Lung (tissue), 4 donors: Measurements from ENCODE around the genes OPALIN and FRAT1.

DNA sequence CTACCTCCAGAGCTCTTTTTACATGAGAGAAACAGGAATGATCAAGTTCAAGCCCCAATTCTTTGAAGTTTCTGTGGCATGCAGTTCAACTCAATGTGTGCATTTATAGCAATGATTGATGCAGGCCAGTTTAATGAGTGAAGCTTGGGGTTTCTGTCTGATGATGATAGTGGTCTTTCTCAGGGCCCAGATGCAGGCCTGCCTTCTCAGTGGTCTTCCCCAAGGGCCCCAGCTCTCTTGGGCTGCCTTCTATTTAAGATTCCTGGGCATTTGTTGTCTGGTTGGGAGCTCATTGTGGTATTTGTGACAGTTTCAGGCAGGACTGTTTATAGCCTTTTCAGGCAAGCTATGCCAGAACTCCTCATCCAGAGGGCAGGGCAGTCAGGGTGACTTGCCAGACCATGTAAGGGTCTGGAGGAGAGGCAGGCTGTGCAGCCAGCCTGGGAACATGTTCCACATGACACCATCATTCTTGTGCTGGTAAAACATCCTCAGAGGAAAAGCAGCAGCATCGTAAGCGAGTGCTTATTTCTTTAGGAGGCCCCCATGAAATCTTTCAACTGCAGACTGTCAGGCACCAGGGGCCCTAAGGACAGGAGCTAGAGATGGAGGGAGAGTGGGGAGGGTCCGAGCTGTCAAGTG is 43.9 kb upstream of the SORBS1 start:
- PRO-cap: no peak
- RAMPAGE, long total RNA: no peak
- RRBS: no CpG with 5 or more reads among the region's 3 CpGs

DNA sequence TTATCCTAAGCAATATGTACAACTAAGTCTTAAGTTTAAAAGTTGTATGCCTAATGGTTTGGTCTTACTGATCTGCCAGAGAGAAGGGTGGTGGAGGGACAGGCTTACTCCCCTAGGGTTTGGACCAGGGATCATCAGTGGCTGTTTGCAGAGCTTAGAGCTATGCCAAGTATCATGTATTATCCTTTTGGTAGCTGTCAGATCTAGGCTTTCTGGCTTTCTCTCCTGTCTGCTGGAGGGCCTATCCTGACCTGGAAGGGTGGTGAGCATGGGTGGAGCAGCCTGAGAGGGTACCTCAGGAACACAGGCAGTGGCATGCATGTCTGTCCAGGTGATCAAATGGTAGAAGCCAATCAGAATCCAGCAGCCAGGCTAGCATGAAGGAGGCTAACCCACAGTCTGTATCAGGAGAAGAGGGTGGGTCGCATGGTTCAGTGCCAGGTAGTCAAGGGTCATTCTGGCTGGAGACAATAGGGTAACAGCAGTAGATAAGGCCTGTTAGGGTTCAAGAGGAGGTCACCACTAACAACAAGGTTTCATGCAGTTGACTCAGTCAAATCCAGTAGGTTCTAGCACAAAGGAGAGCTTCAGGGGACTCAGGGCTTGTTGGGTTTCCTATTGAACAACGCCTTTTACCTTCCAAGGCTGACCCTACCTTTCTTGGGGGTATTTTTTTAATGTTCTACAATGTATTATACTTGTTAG is 10.4 kb downstream of the ALDH18A1 start:
- PRO-cap: no peak
- RAMPAGE, long total RNA: no peak
- RRBS: no CpG with 5 or more reads among the region's 2 CpGs

GRCh38 chr10:95837722-95838008 is 70.1 kb upstream of the CC2D2B start:
- PRO-cap: no peak
- RAMPAGE, long total RNA: no peak

- PRO-cap: no peak
- RAMPAGE, long total RNA: no peak
- RRBS: no CpG with 5 or more reads among the region's 2 CpGs
Observed at GRCh38 chr10:95874205-95875180, 33.3 kb upstream of the CC2D2B start.

- PRO-cap: no peak
- RAMPAGE, long total RNA: no peak
- RRBS: no CpG with 5 or more reads among the region's 19 CpGs
Observed at GRCh38 chr10:95906896-95907436, 809 bp upstream of the CC2D2B start.

- PRO-cap: no peak
- RAMPAGE, long total RNA: no peak
- RRBS: 1% methylated on average over 44 of the region's 72 CpGs
Observed at GRCh38 chr10:96043754-96044759, 674 bp downstream of the CCNJ start.

DNA sequence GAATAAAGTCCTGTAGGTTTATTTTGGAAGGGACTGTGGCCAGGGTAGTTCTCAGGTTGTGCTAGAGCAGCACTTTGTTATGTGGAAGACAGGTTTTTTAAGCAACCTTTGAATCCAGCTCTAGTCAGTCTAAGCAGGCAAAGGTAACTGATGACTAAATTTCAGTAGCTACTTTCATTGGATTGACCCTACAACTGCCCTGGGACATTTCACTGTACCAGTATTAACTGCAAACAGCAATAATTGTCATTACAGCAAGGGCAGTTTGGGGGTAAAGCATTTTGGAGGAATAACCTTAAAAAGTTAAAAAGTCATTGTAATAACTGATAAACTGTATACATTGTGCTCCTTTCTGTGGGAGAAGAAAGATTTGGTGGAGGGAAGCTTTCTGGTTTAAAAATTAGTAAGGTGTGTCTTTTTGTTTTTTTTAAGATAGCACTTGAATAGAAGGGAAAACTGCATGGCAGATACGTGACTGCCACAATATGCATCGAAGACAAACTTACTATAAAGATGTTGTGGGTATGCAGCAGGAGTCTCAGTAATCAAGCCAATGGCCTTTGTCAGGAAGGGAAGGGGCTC is 15.9 kb downstream of the CCNJ start:
- PRO-cap: no peak
- RAMPAGE, long total RNA: no peak
- RRBS: no CpG with 5 or more reads among the region's 2 CpGs

- PRO-cap: no peak
- RAMPAGE, long total RNA: no peak
- RRBS: no CpG with 5 or more reads among the region's 6 CpGs
Observed at GRCh38 chr10:96266126-96266889, 5.1 kb downstream of the BLNK start.

- PRO-cap: no peak
- RAMPAGE, long total RNA: no peak
- RRBS: no CpG with 5 or more reads among the region's 3 CpGs
Observed at GRCh38 chr10:96309654-96310439, 5.6 kb downstream of the DNTT start.

DNA sequence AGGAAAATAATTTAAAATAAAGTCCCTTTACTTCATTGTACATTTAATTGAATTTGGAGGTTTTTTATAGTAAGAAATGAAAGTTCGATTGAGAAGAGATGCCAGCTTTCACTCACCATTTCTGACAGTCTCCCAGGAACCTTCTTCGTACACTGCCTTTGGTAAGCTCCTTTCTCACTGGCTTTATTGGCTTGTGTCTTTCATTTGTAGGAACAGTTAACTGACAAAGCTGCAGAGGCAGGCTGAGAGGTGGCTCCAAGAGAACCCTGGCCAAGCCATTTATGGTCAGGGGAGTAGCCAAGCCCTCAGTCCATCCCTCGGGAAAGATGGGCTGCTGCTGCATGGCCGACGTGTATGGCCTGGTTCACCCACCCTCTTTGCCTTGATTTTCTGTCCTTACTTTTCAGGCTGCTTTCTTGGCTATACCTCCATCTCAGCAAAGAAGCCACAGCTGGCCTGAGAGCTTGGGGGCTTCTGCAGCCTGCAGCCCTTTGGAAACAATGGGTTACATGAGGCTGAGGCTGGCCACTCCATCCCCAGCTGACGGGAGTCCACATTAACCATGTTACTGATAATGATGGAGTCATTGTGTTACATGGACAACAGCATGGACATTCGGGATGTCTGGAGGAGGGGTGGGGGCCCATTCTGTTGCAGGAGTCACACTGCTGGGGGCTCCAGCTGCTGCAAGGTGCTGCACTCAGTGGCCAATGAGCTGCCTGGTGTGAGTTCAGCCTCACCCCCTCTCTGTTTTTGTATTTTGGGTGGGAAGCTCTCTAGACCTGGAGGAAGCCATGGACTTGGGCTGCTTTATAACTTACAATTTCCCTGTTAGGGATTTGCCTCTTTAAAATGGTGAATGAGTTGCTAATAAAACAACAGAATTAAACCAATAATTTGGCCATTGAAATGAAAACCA is at the start of gene OPALIN:
OPALIN (minus strand) TSS at position 225 of the 919 bp plus-strand sequence.
- PRO-cap: no peak
- RAMPAGE, long total RNA: no peak
- RRBS: no CpG with 5 or more reads among the region's 7 CpGs

- PRO-cap: no peak
- RAMPAGE, long total RNA: no peak
- RRBS: no CpG with 5 or more reads among the region's 3 CpGs
Observed at GRCh38 chr10:96508968-96509547, 4.7 kb downstream of the TLL2 start.

GRCh38 chr10:96551206-96551491 is 35.7 kb downstream of the TM9SF3 start:
- PRO-cap: no peak
- RAMPAGE, long total RNA: no peak
- RRBS: no CpG with 5 or more reads among the region's 1 CpG

- PRO-cap: no peak
- RAMPAGE, long total RNA: no peak
- RRBS: no CpG with 5 or more reads among the region's 4 CpGs
Observed at GRCh38 chr10:96577924-96578326, 8.9 kb downstream of the TM9SF3 start.

GRCh38 chr10:96585922-96586422 is 840 bp downstream of the TM9SF3 start:
- PRO-cap: bidirectional peak, plus-strand start at chr10:96586614, minus-strand start at chr10:96586394
- RAMPAGE, long total RNA: no peak
- RRBS: under 1% methylated on average over 4 of the region's 17 CpGs

GRCh38 chr10:96840966-96841351 is 8.9 kb downstream of the LCOR start:
- PRO-cap: no peak
- RAMPAGE, long total RNA: no peak
- RRBS: no CpG with 5 or more reads among the region's 3 CpGs

GRCh38 chr10:97000550-97001011 is 168.5 kb downstream of the LCOR start:
- PRO-cap: no peak
- RAMPAGE, long total RNA: no peak
- RRBS: no CpG with 5 or more reads among the region's 13 CpGs

DNA sequence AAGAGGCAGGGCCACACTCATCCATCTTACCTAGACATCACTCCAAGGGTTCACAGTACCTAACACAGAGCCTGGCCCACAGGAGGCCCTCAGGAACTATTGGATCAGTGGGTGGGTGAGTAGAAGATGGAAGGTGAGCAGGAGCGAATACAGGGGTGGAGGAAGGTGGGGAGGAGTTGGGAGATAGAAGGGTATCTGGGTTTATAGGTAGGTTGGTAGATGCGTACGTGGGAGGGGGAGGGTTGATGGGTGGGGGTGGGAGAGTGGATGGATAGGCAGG is 34.7 kb downstream of the SLIT1 start:
- PRO-cap: no peak
- RAMPAGE, long total RNA: no peak
- RRBS: no CpG with 5 or more reads among the region's 3 CpGs

DNA sequence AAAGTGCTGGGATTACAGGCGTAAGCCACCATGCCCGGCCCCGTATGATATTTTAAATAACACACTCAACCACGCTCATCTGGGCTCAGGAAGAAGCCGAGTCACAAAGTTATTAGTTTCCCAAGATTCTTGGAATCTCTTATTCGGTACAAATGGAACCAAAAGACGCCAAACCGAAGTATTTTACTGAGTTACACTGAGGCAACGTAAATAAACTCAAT is 973 bp downstream of the ARHGAP19 start:
- PRO-cap: no peak
- RAMPAGE, long total RNA: no peak
- RRBS: no CpG with 5 or more reads among the region's 9 CpGs

GRCh38 chr10:97318847-97319631 is at the start of gene FRAT1:
Gene FRAT1 (plus strand): TSS chr10:97319271.
- PRO-cap: unidirectional peak, plus-strand start at chr10:97319299; bidirectional peak, plus-strand start at chr10:97319546, minus-strand start at chr10:97319463
- RAMPAGE, long total RNA: no peak
- RRBS: under 1% methylated on average over 25 of the region's 71 CpGs

GRCh38 chr10:97334100-97334363 is 497 bp downstream of the FRAT2 start:
- PRO-cap: no peak
- RAMPAGE, long total RNA: no peak
- RRBS: 1% methylated on average over 17 of the region's 41 CpGs